LHCN-M2 (cell line): ENCODE measurements around a stretch of chr11.

GRCh38 chr11:71901092-71901713 lies 22.9 kb downstream of the DEFB131B start:
- RAMPAGE, long total RNA, result no peak

GRCh38 chr11:72058286-72058992 lies 21.9 kb downstream of the NUMA1 start:
- RAMPAGE, long total RNA, result no peak

DNA sequence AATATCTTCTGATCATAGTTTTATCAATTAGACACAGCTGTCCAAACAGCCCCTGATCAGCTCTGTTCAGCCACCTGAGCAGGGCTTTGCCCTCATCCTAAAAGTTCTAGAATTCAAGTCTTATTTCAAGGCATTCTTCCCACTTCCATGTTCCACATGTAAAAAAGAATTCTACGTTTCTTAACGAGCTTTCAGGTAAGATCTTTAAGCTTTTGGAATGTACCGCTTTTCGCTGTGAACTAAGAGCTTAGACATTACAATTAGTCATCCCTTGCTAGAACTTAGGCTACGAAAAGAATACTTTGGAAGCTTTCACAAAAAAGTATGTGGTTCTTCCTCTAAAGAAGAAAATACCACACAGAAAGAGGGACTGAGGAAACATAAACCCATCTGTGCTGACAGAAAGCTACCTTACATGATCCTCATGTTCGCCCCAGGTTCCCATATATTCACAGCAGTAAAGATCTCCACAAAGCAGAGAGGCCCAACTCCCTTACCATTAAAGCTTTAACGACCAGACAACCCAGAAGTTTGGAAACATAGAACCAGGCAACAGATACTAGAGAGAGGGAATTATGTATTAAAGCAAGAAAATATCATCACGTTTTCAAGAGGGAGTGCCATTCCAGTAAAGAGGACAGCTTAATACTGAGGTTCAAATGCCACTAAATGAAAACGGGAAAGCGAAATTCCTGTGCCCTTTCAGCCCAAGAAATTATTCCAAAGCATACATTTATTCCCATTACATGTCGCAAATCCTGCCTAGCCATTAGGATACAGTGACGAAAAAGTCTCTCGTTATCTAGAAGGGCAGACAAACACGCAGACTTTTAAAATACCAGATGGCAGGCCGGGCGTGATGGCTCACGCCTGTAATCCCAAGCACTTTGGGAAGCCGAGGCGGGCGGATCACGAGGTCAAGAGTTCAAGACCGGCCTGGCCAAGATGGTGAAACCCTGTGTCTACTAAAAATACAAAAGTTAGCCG lies 1.6 kb downstream of the NUMA1 start:
- RAMPAGE, long total RNA, result no peak

DNA sequence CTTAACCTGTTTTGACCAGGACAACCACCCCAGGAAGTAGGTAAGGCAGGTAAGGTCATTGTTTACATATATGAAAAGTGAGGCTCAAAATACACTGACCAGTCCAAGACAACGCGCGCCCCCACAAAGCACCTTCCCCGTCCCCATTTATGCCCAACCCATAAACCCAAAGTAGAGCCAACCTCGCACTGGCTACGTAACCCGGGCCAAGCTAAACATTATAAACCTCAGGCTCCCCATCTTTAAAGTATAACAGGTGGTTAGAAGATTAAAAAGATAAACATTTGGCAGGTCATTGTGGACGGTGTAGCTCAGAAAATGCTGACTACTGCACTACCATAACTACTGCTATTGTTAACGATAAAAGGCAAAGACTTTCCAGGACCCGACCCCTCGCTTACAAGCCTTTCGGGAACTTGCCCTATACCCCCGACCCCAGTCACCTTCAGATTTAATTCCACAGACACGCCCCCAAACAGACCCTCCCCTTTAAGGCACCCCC lies 521 bp downstream of the NUMA1 start:
- RAMPAGE, long total RNA, result no peak

DNA sequence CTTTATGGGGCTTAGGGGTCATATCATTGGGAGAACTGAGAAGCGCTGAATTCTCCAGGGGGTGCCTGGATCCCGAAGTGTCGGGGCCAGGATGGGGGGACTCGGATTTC lies 278 bp upstream of the INPPL1 start:
- RAMPAGE, long total RNA, result no peak

- RAMPAGE, long total RNA, result no peak
Measured at GRCh38 chr11:72233419-72233733, 8.8 kb downstream of the INPPL1 start.

GRCh38 chr11:72417830-72418511 lies 16.4 kb downstream of the CLPB start:
- RAMPAGE, long total RNA, result no peak

DNA sequence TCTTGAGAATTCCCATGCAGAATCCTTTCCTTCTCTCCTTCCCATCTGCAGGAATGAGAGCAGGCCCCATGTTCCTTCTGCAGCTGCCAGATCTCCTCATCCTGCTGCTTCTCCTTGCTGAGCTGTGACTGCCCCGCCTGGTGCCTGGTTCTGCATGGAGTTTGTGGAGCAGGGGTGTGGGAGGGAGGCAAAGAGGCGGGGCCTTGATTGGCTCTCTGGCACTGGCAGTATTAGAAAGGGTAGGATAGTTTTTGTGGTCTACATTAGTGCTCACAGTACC lies 91.1 kb upstream of the CLPB start:
- RAMPAGE, long total RNA, result no peak

GRCh38 chr11:72600359-72601119 lies 73.7 kb downstream of the PDE2A start:
- RAMPAGE, long total RNA, result no peak

- RAMPAGE, long total RNA, result no peak
Measured at GRCh38 chr11:72634647-72635477, 39.4 kb downstream of the PDE2A start.

- RAMPAGE, long total RNA, result no peak
Measured at GRCh38 chr11:72669873-72670548, 4.2 kb downstream of the PDE2A start.

GRCh38 chr11:72675956-72677077 lies 2.1 kb upstream of the PDE2A start:
- RAMPAGE, long total RNA, result no peak

GRCh38 chr11:72677874-72678817 lies 3.9 kb upstream of the PDE2A start:
- RAMPAGE, long total RNA, result no peak

GRCh38 chr11:72721519-72722004 lies 30.6 kb downstream of the ARAP1 start:
- RAMPAGE, long total RNA, result no peak

- RAMPAGE, long total RNA, result no peak
Measured at GRCh38 chr11:72743295-72743919, 8.8 kb downstream of the ARAP1 start.

DNA sequence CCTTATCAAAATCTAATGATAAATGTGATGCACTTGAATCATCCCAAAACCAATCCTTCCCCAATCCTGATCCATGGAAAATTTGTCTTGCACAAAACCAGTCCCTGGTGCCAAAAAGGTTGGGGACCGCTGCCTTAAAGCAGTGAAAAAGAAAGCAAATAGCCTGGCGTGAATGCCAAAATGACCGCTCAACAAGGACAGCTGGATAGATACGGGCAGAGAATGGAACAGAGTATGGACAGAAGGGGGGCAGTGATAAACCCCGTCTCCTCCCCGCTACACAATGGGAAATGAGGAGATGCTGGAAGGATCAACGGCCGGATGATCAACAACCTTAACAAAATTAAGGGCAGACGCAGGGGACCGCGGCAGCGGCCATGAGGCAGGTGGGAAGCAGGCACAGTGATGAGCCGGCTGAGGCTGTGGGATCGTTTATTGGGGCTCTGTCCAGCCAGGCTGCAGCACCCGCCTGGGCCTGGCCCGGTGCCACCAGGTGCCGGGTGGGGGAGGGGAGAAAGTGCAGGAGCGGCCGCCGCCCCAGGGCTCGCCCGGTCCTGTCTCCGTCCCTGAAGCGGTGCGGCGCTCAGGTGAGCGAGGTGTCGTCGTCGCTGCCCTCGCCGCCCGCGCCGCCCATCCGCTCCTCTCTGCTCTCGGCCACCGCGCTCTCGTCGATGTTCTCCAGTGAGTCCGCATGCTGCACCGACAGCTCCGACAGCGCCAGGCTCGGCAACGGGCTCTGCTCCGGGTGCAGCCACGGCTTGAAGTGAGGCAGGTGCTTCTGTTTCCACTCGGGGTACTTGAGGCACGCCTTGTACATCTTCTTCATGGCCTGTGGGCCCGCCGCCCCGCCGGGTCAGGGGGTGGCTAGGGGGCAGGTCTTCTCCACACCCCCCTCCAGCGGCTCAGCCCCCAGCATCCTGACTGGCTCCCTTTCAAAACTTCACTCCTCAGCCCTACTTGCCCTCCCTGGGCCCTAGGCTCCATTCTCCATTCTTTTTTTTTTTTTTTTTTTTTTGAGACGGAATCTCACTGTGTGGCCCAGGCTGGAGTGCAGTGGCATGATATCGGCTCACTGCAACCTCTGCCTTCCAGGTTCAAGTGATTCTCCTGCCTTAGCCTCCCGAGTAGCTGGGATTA lies 2.5 kb upstream of the ARAP1 start:
- RAMPAGE, long total RNA, result no peak

DNA sequence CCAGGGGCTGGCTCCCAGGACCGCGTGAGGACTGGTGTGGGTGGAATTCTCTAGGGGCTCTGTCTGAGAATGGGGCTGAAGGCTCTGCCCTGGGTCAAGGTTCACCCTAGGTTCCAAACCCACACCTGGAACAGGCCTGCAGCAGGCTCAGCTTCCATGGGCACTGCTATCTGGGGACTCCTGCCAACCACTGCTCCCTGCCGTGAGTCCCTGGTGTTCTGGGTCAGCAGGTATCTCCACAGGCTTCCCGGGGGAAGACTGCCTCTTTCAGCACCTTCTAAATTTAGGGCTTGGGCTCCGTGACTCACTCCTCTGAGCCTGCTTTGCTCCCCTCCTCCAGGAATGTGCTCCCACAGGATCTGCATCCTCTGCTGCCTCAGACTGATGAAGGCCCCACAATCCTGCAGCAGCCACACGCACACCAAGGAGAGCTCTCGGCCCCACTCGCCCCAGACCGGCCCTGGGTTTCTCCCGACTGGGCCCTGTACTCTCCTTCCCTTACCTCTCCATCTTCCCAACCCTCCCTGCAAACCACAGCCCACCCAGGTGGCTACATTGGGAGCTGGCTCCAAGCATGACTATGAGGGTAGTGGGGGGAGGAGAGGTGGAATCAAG lies 4.1 kb downstream of the STARD10 start:
- RAMPAGE, long total RNA, result no peak

DNA sequence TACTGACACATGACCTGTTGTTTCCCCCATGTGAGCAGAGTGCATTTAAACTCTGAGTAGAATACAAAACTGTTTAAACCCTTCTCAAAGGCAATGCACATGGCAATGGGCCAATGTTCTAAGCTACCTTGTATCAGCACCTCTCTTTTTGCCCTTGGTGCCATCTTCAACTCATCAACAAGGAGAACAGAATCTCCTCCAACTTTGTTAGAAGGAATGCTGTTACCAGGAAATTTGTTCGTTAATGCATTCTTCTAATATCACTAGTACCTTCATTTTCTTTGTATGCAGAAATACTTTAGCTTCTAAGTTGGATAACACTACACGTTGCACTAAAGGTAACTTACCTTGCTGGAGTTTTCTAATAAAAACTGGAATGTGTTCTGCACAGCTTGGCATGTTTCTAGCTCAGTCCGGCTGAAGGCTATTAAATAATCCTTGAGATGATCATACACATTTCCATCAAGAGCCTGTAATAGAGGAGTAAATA lies 107.3 kb downstream of the ATG16L2 start:
- RAMPAGE, long total RNA, result no peak

GRCh38 chr11:73173570-73174452 lies 31.7 kb upstream of the FCHSD2 start:
- RAMPAGE, long total RNA, result no peak

- RAMPAGE, long total RNA, result no peak
Measured at GRCh38 chr11:73204510-73205129, 13.5 kb upstream of the P2RY2 start.